GM19240 (cell line): ENCODE results near the genes KRBOX4, UBA1 and ELK1.

- RRBS: no CpG with 5 or more reads among the region's 8 CpGs
These were observed 2.2 kb downstream of the DIPK2B start for GRCh38 chrX:45198153-45199239.

DNA sequence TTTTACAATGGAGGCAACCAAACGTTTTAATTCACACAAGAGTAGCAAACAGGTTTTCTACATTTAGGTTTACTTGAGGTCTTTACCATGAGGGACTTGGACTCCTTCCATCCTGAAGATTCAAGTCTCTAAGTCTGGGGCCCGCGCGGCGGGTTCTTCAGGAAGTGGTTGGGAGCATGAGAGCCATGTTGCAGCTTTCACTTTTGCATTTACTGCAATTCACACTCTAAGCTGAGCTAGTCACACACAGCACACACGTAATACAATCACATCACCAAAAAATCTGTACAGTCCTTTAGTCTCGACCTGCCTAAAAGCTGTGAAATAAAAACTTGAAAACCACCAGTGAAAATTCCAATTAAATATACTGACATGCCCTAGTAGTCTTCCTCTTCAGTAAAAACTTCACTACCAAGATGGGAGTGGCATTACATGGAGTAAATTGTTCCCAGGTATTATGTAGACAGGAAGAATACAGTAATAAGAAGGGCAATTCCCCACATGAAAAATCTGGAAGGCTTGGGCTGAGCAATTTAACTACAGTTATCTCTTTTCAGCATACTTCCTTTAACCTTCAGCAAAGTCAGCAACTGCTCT, 571.0 kb upstream of the DIPK2B start:
- RRBS: no CpG with 5 or more reads among the region's 7 CpGs

- RRBS: no CpG with 5 or more reads among the region's 11 CpGs
These were observed 605.9 kb upstream of the DIPK2B start for GRCh38 chrX:45806381-45807147.

DNA sequence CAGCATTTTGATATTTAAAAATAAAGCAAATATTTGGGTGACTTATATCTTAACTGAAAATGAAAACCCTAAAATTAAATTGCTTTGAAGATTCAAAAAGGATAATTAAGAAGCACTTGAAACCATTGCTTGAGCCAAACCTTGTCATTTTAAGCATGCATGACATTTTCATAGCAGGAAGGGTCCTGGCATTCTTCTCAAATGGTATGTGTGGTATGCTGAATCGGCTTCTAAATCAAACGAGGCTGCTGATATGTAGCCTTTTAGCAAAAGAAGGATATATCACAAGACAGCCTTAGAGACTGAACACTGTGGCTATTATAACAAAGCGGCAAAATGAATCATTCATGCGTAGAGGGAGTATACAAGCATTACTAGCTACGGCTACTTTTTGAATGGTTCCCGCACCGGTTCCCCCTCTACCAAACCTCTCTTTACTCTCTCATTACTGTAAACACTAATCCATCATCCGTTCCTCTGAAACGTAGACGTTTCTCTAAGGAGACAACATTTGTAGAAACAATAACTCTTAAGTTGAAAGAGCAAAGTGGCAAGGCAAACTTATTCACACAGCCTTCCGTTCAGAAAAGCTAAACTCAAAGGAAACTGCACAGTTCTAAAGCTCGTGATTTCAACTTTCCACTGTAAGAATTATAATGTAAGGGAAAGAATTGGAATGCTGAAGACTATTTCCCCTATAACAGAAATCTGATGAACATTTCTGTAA, 607.4 kb upstream of the DIPK2B start:
- RRBS: no CpG with 5 or more reads among the region's 12 CpGs

GRCh38 chrX:46447008-46448134, at the start of gene KRBOX4:
Gene KRBOX4 (plus strand): TSS chrX:46447297.
- RRBS: no CpG with 5 or more reads among the region's 57 CpGs

GRCh38 chrX:46486292-46486808, 39.3 kb downstream of the KRBOX4 start:
- RRBS: no CpG with 5 or more reads among the region's 7 CpGs

DNA sequence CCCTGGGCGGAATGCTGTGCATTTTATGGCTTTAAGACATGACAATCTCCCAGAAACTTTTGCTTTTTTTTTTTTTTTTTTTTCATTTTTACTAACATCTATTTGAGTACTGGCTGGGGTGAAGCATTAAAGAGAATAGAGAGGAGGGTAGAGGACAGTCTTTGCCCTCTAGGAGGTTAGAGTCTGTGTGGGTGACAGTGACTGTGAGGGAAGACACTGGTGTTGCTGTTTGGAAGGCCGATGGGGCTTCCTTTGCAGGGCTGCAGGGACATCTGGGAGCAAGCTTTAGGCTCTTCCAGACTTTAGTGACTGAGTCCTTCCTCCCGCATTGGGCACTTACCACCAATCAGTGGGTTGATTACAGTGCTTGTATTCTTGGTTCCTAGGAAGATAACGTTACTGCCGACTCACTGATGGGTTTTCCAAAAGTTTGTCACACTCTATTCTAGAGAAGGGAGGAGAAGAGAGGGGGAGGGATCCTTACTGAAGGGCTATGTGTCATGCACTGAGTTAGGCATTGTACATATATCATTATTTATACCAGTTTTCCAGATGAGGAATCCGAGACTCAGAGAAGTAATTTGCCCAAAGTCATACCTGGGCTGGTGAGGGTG, 3.6 kb downstream of the CHST7 start:
- RRBS: no CpG with 5 or more reads among the region's 6 CpGs

DNA sequence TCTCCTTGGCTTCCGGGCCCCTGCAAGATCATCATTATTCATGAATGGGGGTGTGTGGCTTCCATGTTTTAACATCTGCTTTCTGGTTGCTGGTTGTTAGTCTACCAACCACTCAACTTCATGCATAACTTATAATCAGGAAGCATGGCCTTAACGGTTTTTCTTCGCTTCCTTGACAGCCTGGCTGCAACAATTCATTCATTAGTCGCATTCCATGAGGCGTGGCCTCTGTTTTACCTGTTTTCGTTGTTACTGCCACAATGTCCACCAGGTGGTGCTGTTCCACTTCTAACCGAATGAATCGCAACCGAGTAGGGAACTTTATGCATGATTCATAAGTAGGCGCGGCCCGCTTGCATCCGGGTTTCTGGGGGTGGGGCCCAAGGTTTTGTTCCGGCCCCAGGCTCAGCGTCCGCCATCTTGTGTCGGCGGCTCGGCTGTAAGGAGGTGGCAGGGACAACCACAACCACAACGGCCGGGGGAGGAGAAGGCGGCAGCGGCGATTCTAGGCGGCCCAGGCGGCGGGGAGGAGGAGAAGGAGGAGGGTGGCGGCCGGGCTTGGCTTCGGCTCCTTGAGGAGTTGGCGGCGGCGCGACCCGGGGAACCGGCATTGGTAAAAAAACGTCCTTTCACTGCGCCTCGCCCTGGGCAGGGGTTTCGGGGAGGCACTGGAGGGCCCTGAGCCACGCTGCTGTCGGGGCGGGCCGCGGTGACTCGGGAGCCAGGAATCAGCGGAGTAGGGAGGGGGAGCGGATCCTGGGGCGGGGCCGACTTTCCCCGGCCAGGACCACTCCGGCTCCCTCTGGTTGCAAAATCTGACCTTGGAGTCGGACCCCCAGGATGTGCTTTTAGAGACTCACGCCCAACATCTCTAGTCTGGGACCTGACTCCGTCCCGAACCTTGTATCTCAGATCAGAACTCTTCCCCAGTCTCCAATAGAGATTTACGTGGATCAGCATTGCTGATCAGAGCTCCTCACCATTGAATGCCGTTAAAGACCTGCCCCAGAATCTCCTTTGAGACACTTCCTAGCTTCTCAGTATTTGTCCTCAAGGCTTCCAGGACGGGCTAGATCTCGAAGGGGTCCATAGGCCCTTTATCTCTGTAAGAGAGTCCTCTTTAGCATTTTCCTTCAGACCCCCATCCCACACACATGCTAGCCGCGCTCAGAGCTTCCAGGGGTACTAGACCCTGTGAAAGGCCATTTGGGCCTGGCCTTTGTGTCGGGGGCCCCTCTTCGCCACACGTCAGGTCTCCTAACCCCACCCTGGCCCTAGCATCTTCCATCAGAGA, at the start of gene UBA1:
TSS of gene UBA1 (plus strand) at position 418 of the 1,294 bp plus-strand sequence.
- RRBS: 3% methylated on average over 17 of the region's 65 CpGs

DNA sequence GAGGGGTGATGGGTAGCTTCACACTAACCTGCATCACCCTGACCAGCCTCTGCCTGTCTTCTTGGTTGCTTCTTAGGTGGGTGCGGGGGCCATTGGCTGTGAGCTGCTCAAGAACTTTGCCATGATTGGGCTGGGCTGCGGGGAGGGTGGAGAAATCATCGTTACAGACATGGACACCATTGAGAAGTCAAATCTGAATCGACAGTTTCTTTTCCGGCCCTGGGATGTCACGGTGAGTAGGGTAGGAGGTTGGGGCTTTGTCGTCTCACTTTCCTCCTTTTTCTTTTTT, 9.8 kb downstream of the UBA1 start:
- RRBS: no CpG with 5 or more reads among the region's 7 CpGs

DNA sequence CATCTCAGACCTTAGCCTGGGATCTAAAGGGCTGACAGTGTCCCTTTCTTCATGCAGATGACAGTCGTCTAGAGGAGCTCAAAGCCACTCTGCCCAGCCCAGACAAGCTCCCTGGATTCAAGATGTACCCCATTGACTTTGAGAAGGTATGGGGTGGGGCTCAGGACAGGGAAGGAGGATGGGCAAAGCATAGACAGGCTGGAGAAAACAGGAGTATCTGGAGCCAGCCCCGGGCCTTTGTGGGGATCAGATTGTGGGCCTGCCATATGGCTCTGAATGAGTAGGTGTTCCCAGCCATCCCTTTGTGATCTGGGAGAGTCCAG, 6.2 kb upstream of the CDK16 start:
- RRBS: no CpG with 5 or more reads among the region's 2 CpGs

DNA sequence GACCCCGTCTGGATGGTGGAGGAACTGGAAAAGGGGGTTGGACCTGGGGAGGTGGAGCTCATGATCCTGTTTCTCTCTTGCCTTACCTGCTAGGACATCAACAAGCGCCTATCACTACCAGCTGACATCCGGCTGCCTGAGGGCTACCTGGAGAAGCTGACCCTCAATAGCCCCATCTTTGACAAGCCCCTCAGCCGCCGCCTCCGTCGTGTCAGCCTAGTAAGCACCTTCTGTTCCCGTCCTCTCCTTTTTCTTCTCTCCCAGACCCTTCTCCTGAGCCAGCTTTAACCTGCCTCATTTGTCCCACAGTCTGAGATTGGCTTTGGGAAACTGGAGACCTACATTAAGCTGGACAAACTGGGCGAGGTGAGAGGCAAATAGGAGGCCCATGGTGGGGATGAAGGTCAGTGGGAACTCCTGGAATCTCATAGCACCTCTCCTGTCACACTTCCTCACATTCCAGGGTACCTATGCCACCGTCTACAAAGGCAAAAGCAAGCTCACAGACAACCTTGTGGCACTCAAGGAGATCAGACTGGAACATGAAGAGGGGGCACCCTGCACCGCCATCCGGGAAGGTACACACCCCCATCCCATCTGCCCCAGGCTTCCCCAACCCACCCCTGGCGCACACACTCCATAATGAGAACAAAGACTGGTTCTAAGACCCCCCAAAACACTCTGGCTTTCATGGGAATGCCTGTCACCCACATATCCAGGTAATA, 6.2 kb downstream of the CDK16 start:
- RRBS: no CpG with 5 or more reads among the region's 13 CpGs

GRCh38 chrX:47380661-47381328, 10.4 kb downstream of the ZNF157 start:
- RRBS: no CpG with 5 or more reads among the region's 1 CpG

DNA sequence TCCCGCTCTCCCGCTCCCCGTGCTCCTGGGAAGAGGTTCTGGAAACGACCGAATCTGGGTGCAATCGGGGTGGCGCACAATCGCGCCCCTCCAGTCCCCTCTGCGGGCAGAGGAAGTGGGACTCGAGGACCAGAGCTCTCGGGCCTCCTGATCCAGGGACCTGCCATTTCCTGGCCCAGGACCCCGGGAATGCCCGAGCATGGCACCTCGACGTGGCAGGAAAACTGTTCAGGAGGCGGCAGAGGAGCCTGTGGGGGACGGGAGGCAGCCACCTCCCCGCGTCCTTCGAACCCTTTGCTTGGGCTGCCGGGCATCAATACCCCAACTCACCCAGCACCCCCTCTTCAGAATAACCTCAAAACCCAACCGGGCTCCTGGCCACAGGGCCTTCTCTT, 37.1 kb upstream of the ARAF start:
- RRBS: no CpG with 5 or more reads among the region's 23 CpGs

- RRBS: 82% methylated on average over 2 of the region's 10 CpGs
These were observed 4.7 kb downstream of the TIMP1 start for GRCh38 chrX:47586510-47587800.

- RRBS: no CpG with 5 or more reads among the region's 40 CpGs
These were observed at the start of gene ELK1 for GRCh38 chrX:47650067-47650635. Gene ELK1 (minus strand): TSS chrX:47650563.

- RRBS: no CpG with 5 or more reads among the region's 5 CpGs
These were observed 17.5 kb upstream of the UXT start for GRCh38 chrX:47676349-47676949.

DNA sequence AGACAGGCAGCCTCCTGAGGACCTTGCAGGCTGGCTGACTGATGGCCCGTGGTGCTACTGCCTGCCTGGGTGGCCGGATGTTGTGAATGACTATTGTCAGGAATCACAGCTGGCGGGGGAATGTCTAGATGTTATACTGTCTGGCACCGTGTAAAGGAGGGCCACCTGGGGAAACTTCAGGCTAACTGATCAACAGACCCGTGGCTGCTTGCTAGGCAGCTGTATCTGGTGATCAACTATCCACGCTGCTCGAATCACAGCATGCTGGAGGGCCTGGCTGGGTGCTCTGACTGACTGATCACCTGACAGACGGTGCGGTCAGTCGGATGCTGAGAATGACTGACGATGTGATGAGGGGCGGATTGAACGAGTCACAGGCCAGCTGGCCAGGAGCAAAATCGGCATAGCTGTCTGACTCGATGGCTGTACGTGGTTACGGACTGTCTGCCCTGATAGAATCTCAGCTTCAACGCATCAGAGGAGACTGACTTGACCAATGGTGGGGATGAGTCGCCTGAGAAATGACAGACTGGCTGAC, 1.1 kb upstream of the SUV39H1 start:
- RRBS: no CpG with 5 or more reads among the region's 19 CpGs

DNA sequence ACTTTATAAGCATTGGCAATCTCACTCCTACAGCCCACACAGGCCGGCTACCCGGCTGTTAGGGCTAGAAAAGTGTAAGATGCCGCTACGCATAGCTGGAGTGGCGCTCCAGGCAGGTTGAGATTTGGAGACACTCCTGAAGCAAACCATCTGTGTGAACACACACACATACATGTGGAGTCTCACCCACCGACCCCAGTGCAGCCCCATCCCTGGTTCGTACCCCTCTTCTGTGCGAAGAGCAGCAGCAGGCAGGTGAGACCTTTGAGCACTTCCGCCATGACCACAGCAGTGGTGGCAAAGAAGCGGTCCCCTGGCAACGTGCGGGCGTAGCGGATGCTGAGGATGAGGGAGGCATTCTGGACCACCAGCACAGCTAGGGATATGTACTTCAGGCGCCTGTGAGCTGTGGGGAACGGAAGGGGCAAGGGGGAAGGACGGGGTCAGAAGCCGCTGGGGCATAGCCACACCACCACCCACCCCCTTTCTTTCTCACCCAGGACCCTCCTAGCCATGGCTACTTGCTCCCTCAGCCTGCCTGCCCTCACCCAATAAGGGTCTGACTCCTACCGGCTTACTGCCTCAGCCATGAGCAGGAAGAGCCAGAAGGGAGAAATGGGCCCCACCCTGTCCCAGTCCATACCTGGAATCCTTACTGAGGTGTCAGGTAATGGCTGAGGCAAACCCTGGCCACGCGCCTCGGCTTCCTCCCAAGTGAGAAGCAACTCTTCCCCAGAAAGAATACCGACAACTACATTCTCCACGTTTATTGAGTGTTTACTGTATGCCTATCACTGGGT, 1.7 kb downstream of the SLC35A2 start:
- RRBS: no CpG with 5 or more reads among the region's 24 CpGs

DNA sequence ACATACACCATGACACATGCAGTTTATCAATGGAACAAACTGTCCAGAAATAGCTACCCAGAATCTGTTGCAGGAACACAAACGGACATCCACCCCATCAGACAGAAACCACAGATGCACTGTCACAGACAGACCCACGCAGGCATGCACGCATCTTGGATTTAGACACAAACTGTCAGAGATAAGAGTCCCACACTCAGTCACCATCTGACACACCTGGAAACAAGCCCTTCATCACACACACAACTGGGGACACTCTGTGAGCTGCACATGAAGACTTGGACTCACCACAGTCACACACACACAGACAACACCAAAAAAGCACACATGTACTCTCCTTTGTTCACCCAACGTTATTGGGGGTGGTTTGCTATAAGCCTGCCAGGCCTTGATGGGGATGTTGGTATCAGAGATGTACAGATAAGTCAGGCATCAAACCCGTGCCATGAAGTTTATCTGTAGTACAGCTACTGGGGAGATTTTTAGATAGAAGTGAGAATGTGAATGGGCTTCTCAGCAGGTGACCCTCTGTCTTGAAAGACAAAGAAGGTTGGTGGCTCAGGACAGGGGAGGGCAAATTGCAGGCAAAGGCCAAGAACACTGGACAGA, 1.6 kb upstream of the PIM2 start:
- RRBS: no CpG with 5 or more reads among the region's 5 CpGs

DNA sequence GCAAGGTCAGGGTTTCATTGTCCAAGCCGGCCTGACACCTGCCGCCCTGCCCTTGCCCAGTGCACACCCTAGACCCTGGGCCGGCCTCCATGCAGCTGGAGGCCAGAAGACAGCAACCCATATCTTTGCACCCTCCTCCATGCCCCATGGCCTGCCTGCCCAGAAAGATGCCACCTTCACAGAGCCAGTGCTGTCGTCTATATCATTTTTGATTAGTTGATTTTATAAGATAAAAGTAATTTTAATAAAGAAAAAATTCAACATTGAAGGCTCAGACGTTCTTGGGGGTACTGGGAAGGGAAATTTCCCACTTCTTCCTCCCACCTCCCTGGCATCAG, 3.6 kb upstream of the PIM2 start:
- RRBS: no CpG with 5 or more reads among the region's 5 CpGs